Left lung (tissue), 1 donor: ENCODE results near the genes DPEP1 and TCF25.

DNA sequence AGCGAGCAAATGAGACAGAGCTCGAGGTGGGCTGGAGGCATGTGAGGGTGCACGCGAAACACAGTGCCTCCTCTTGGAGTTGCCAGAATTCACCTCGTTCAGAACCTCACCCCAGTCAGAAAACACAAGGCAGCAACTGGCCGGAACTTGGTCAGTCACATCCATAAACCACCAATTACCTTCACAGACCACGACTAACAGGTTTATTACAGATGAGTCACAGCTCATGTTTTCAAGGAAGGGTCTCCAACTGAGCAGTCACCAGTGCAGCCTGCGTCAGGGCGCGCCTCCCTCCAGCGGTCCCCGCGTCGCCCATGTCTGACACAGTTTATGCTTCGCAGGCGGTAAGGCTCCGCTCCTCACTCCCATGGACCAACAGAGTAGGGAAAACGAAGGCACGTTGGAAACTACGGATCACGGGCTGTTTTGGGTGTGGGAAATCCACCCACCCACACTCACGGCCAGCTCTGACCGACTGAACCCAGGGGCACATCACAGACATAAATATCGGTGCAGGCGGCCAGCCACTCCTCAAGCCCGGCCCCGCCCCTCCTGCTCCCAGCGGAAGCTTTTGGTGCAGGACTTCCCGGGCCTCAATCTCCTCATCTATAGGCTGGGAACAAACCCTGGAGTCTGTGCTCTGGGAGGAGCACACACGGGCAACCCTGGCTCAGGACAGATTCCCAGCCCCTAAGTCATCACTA lies 126.2 kb downstream of the ZNF778 start:
- PRO-cap, result no peak

GRCh38 chr16:89363368-89363937 lies 126.9 kb downstream of the ANKRD11 start:
- PRO-cap, result no peak

GRCh38 chr16:89385902-89386715 lies 104.3 kb downstream of the ANKRD11 start:
- PRO-cap, result no peak

GRCh38 chr16:89425093-89425608 lies 65.2 kb downstream of the ANKRD11 start:
- PRO-cap, result no peak

DNA sequence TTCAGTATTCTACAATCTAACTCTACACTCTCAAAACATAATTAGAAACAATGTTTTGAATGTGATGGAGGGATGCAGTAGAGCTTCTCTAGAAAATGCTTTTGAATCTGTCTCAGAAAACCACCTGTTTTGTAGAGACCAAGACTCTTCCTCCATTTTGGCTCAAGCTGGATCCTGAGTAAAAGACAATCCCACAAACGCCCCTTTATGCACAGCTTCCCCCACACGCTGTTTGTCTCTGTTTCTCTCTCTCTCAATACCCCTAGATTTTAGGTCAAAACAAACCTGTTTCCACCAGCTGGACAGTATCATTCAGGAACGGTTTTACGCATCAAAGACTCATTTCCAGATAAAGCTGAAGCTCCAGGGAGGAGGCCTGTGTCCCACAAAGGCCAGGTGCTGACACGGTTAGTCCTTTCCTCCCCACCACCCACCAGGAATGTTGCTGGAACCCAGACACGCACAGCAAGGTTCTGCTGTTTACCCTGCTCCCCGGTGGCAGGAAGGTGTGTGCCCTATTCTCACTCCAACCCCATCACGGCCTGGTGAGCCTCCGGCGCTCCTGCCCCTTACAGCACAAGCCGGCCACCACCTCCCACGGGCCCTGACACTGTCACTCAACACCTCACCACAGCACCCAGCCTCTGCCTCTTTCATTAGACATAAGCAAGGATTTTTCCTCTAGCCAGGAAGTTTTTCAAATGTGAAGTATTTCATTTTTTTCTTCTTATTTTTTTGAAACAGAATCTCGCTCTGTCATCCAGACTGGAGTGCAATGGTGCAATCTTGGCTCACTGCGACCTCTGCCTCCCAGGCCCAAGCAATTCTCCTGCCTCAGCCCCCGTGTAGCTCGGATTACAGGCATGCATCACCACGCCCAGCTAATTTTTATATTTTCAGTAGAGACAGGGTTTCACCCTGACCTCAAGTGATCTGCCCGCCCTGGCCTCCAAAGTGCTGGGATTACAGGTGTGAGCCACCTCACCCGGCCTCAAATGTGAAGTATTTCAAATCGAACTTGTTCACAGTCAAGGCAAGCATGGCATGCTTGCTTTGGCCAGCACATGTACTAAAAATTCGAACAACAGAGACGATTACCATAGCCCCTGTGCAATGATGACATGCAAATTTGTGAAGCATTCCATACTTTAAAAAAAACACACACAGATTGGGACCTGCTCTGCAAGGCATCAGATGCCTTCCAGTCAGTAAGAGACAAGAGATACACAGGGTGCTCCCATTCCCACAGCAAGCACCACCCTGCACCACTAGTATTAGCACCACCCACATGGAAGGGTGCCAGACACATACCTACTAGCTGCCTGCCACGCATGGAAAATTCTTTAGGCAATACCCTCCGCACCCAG lies 47.6 kb downstream of the ANKRD11 start:
- PRO-cap, result no peak

DNA sequence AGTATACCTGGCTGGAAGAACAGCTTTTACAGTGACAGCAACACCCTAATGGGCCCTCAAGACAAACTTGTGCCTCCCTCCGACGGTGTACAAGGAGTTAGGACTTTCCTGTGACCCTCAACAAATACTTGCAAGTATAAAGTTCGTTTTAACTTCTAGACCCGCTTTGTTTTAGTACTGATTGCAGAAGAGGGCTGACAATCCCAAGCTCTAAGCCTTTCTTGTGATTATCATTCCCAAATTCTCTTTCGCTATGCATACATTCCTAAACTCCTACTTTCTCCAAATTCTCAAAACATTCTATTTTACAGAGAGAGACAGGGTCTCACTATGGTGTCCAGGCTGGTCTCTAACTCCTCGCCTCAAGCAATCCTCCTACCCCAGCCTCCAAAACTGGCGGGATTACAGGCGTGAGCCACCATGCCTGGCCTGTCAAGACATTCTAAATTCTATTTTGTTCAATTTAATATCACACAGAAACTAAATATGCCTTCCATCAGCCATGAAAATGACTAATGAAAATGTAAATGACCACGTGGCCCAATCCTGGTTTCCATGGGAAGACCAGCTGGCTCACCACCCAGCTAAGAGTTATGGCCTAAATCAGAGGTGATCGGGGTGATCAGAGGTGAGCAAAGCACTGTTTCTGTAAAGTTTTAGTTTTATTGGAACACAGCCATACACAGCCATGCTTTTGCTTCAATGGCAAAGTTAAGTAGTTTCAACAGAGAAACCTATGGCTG lies 39.8 kb downstream of the ANKRD11 start:
- PRO-cap, result no peak

DNA sequence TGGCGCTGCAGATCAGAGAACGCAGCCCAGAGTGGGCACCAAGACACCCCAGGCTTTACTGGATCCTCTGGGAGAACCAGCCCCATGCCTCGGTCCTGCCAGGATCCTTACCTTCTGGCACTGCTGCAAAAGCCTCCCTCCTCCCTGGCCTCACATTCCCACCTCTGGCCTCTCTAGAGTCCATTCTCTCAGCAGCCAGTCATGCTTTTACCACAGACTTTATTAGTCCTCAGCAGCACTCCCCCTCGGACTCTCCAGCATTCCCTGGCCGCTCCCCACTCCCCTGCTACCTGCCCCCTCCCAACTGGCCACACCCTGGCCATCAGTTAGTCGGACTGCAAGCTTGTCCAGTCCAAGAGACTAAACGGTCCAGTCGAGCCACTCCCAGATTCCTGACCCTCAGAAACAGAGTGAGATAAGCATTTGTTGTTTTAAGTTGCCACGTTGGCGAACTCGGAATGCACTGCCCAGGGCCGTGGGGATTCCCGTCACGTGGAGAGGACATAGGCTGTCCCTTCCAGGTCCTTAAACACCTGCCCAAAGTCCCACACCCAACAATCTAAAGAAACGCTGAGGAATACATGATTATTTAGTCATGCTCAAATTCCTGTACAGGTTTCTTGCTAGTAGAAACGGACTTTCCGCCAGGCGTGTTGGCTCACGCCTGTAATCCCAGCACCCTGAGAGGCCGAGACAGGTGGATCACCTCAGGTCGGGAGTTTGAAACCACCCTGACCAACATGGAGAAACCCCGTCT lies 5.9 kb upstream of the SPG7 start:
- PRO-cap, result no peak

DNA sequence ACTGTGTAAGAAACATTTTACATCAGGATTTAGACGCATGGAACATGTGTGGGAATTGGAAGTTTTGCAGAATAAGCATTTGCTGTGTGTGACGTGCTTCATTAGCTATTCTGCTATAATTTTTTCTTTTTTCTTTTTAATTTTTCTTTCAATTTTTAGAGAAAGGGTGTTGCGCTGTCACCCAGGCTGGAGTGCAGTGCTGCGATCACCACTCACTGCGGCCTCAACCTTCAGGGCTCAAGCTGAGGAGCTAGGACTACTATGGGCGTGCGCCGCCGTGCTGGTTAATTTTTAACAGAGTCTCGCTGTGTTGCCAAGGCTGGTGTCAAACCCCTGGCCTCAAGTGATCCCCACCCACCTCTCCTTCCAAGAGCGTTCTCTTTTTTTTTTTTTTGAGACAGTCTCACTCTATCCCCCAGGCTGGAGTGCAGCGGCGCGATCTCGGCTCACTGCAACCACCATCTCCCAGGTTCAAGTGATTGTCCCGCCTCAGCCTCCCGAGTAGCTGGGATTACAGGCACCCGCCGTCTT lies 14.7 kb upstream of the RPL13 start:
- PRO-cap, result unidirectional peak, minus-strand start at position 225 of the sequence

GRCh38 chr16:89548391-89549365 lies 11.8 kb upstream of the RPL13 start:
- PRO-cap, result no peak

DNA sequence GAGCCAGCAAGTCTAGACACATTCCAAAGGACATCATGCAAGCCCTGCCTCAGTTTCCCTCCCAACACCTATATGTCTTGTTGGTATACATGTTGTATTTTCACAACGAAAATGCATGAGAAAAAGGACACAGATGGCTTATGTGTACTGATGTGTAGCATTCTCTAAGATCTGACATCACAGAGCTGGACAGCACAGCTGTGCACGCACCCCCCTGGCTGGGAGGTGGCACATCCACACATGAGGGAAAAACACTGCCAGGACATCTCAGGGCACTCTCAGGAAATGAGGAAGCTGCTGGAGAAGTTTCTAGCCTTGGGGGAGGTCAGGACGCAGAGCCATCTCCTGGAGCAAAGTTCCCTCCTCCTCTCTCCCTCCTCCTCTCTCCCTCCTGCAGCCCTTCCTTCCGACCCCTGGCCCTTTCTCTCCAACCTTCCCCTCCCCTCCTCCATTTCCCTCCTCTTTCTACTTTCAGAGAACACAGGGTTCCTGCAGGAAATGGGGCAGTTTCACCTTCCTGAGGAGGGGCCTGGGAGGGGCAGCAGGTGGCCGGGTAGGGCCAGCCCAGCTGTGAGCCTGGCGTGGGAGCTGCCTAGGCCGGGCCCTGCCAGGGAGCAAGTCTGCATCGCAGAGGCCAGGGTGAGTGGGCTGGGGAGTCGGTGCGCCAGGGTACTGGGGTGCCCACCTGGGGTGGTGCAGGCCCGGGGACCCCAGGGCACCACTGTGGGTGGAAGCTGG lies at the start of gene DPEP1:
Gene DPEP1 (plus strand): TSS at position 562 of the 738 bp plus-strand sequence.
- PRO-cap, result no peak

DNA sequence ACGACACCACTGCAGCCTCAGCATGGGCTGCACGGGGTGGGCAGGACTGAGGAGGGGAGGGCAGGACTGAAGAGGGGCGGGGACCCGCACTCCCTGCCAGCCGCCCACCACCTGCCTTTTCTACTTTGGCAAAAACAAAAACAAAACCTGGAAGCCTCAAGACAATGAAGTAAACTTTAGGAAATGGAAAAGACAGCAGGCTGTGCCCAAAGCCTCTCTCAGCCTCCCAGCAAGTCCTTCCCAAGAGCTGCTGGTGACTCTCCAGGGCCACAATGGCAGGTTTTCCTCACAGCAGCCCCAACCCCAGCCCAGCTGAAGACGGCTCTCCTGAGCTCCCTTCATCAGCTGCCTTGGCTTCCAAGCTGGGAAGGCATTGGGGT lies 12.8 kb downstream of the CHMP1A start:
- PRO-cap, result no peak

- PRO-cap, result bidirectional peak, plus-strand start at chr16:89873645, minus-strand start at chr16:89873459; bidirectional peak, plus-strand start at chr16:89874397, minus-strand start at chr16:89874085
Observed at GRCh38 chr16:89873405-89874133, at the start of gene TCF25. TSS of gene TCF25 (plus strand) at chr16:89873592.

- PRO-cap, result no peak
Observed at GRCh38 chr16:89971027-89971911, 22.7 kb downstream of the DEF8 start.

DNA sequence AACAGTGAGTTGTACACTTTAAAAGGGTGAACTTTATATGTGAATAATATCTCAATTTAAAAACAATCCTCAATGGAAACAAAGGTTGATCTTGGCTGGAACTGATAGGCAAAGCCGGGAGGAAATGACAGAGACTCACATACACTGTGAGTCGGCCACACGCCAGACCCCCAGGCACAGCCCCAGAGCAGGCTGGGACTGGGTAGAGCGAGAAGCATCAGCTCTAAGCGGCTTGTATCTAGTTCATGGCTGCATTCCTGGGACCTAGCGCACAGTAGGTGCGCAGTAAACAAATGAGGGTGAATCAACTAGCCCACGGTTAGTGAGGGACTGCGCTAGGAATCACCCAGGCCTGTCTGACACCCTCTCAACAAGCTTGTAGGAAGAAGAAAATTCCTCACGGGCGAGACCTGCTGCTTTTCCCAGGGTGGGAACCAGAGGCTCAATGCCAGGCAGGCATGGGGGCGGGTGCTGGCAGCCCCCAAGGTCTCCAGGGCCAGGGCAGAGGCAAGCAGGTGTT lies 3.2 kb downstream of the DBNDD1 start:
- PRO-cap, result no peak

DNA sequence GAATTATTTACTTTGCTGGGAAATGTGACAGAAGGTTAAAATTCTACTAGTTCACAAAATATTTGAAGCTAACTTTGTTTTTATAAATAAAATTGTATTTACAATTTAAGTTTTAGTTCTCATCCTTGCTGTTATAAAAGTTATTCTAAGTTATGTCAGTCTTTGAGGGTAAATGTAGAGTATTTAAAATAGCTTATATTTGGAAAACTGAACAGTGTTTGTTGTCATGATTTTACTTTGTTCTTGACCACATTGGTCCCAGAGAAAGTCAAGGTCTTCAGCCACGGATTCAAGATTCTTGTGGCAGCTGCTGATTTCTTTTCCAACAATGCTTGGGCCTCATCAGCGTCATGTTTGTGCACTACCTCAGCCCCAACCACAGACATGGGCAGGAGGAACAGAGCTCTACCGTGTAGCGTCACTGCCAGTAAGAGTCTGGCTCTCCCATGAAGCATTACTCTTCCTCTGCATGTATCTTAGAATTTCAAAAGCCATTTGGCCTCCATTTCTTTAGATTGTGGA lies 23.0 kb upstream of the PRDM7 start:
- PRO-cap, result no peak